Vagina (tissue), 1 donor: ENCODE measurements around a stretch of chr16.

GRCh38 chr16:81709812-81710289 is 69.2 kb upstream of the PLCG2 start:
- PRO-cap = no peak
- RAMPAGE, long total RNA = no peak

- PRO-cap = no peak
- RAMPAGE, long total RNA = start-site peak on the plus strand at chr16:81946056-81946431, 12 reads
These were observed 65.2 kb downstream of the SDR42E1 start for GRCh38 chr16:81946009-81946594.

- PRO-cap = no peak
- RAMPAGE, long total RNA = no peak
These were observed 15.6 kb downstream of the SDR42E1 start for GRCh38 chr16:81995472-81996289.

DNA sequence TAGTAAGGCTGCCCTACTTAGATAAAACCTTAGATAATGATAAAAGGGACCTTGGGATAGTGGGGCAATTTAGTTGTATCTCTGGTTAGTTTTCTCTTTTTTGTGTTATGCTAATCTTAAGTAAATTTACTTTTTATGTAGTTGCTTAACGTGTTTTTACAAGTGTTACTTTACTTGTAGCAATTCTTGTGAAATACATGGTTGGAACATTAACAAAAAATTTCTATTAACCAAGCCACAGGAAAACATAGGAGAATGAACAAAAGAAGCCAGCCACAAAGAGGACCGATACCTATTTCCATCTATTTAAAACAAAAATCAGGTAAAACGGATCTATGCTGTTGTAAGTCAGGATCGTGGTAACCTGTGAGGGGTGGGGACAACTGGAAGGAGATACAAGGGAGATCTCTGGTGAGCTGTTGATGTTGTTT is 21.2 kb downstream of the HSD17B2 start:
- PRO-cap = no peak
- RAMPAGE, long total RNA = no peak

DNA sequence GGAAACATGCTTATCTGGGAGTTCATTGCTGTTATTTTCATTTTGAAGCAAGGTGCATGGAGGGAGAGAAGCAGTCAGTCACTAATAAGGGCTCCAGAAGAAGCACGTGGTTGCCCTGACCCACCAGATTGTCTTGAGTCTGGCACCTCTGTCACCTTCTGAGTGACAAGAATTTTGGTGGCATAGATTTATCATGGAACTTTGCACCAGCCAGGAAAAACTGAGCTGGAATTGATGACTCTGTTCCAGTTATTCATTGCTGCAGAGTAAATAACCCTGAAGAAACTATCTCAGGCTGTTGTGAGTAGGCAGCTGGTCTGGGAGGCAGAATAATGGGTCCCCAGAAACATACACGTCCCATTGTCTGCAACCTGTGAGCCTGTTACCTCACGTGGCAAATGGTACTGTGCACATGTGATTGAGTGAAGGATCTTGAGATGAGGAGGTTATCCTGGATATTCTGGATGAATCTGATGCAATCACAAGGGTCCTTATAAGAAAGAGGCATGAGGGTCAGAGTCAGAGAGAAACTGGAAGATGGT is 44.9 kb downstream of the HSD17B2 start:
- PRO-cap = no peak
- RAMPAGE, long total RNA = no peak

- PRO-cap = no peak
- RAMPAGE, long total RNA = no peak
These were observed 108.8 kb downstream of the CDH13 start for GRCh38 chr16:82735501-82736081.

- PRO-cap = unidirectional peak, minus-strand start at chr16:83088465
- RAMPAGE, long total RNA = no peak
These were observed 461.5 kb downstream of the CDH13 start for GRCh38 chr16:83088361-83088641.

- PRO-cap = no peak
- RAMPAGE, long total RNA = no peak
These were observed 510.5 kb downstream of the CDH13 start for GRCh38 chr16:83137186-83137830.

GRCh38 chr16:83473317-83473516 is 334.6 kb upstream of the HSBP1 start:
- PRO-cap = no peak
- RAMPAGE, long total RNA = no peak

GRCh38 chr16:83938084-83938505 is 14.9 kb upstream of the OSGIN1 start:
- PRO-cap = no peak
- RAMPAGE, long total RNA = no peak

GRCh38 chr16:83939094-83939819 is 13.8 kb upstream of the OSGIN1 start:
- PRO-cap = unidirectional peak, plus-strand start at chr16:83939674
- RAMPAGE, long total RNA = no peak

DNA sequence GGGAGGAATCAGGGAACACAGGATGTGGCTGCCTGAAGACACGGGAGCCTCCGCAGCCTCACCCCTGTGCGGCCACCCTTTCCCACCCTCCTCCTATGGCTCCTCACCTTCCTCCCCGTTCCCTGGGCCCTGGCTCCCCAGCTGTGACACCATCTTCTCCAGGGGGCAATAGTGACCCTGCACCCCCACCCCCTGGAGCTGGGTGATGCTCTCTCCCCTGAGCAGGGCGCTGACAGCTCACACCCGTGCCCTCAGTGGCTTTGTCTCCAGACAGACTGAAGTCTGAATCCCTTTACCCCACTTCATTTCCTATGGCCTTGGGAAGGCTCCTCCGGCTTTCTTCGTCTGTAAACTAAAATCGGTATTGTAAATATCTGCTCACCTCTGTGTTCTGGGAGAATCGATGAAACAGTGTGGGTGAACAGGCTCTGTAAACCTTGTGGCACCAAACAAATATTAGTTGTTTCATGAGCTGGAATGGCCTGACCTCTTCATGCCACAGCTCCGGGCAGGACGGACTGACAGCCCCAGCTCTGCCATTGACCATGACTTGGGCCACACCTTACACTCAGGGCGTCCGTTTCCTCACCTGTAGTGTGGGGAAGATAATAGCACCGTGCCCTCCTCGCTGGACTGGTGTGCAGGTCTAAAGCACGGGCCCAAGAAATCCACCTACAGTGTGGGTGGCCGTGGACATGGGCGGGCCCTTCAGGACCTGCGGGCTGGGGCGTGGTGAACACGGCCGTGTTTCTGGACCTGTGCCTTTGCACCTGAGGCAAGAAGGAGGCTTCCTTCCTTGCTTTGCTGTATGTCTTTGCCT is 6.3 kb upstream of the OSGIN1 start:
- PRO-cap = no peak
- RAMPAGE, long total RNA = no peak

DNA sequence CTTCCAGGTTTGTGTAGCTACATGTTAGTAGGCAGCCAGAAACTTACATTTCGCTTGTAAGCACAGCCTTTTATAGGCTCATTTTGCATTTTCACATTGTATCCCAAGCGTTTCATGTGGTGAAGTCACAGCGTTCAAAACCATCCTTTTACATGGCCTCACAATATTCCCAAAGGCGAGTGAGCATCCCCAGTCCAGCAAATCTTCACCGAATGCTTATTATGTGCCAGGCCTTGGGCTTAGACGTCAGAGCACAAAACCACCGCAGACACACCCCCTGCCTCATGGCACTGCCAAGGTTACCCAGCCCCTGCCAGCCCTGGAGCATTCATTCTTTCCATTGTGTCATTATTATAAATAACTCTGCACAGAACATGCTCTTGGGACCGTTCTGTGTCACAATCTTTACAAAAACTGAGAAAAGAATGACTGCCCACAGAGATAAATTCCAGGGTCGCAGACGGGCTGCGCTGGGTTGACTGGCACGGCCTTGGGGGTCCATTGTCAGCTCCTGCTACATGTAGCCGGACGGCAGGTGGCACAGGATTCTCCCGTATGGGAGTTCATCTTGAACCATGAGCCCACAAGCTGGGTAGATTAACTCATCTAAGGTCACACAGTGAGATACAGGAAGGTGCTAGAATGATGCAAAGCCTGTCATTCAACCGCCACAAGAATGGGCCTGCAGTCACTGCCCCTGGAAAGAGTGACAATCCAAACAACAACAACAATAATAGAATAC is 4.7 kb upstream of the NECAB2 start:
- PRO-cap = no peak
- RAMPAGE, long total RNA = no peak

DNA sequence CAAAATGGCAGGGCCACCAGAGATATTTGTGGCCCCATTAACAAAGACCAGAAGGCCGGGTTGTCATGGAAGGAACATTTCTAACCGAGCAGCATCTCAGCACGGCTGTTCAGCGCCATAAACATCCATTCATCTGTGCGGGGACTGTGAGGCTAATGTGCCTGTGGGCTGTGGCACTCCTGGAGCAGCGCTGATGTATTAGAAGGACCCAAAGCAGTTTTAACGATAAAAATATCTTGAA is 31.7 kb downstream of the SLC38A8 start:
- PRO-cap = unidirectional peak, plus-strand start at position 137 of the sequence
- RAMPAGE, long total RNA = no peak

DNA sequence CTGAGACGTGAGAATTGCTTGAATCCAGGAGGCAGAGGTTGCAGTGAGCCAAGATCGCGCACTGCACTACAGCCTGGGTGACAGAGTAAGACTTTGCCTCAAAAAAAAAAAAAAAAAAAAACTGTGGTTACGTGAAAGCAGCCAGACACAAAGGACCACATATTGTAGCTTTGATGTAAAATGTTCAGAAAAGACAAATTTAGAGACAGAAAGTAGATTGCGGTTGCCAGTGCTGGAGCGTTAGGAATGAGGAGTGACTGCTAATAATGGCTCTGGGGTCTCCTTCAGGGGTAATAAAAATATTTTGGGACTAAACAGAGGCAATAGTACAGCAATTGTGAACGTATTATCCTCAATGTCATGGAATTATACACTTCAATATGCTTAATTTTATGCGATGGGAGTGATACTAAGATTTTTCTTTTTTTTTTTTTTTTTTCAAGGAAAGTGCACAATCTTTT is 4.1 kb upstream of the MEAK7 start:
- PRO-cap = no peak
- RAMPAGE, long total RNA = no peak

GRCh38 chr16:84566138-84566919 is 51.5 kb downstream of the COTL1 start:
- PRO-cap = no peak
- RAMPAGE, long total RNA = no peak

DNA sequence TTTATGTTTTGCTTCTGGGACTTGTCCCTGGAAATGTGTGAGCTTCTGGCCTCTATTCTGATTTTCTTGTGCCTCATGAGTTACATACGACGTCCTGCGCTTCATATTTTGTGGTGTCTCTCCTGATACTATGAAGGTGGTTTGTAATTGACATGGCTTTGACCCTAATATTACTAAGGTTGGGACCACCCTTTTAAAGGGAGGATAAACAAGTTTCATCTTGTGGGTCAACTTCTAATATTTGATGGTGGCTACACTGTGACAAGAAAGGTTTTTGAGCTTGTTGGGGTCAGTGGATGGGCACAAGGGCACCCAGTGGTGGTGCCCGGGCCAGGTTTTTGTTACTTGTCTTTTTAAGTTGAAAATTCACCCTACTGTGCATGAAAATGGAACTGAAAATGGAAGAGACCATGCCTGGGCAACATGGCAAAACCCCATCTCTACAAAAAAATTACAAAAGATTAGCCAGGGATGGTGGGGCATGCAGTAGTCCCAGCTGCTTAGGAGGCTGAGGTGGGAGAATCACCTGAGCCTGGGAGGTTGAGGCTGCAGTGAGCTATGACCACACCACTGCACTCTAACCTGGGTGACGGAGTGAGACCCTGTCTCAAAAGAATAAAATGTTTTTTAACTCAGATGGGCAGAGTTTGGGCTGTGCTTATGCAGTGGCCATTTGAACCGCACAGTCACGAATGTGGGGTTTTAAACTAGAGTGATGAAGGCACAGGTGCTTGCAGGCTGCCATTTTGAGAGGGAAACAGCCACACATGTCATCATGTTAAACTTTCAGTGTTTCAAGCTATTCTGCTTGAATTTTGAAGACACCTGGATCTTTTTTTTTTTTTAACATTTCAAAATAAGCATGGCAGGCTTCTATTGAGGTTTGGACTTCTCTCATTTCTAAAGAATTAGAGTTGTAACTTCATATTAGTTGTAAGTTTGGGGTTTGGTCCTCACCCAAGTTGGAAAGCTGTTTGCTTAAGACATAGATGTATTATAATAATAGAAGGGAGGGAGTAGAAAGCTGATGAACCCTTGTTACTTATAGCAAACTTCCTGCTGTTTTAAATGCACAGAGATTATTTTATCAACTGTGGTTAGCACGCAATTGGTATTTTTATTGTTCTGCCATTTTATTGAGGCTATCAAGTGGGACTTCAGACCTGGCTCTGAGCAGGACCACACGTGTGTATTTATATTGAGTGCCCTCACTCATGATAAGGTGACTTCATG is 16.5 kb downstream of the KLHL36 start:
- PRO-cap = no peak
- RAMPAGE, long total RNA = no peak

- PRO-cap = no peak
- RAMPAGE, long total RNA = no peak
These were observed 54.0 kb upstream of the CRISPLD2 start for GRCh38 chr16:84765422-84766464.

GRCh38 chr16:84766904-84767601 is 52.7 kb upstream of the CRISPLD2 start:
- PRO-cap = no peak
- RAMPAGE, long total RNA = no peak

GRCh38 chr16:84774784-84775168 is 45.0 kb upstream of the CRISPLD2 start:
- PRO-cap = bidirectional peak, plus-strand start at chr16:84775031, minus-strand start at chr16:84774932
- RAMPAGE, long total RNA = no peak